Kidney (tissue), 2 donors: ENCODE measurements around a stretch of chr11.

DNA sequence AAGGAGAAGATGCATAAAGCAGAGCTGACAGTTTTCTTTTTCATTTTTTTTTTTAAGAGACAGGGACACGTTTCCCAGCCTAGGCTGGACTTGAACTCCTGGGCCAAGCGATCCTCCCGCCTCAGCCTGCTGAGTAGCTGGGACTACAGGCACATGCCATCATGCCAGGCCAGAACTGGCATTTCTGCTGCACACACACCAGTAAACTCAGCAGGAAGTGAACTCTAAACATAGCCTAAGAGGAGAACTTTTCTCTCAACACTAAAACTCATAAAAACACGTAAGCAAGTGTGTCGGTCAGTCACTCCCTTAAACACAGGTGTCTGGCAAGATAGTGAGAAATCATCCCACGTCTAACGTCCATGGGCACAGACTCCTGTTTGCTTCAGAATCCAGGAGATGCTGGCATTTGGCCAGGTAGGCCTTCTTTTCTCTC, 23.2 kb downstream of the DENND2B start:
- PRO-cap = no peak
- RRBS = no CpG with 5 or more reads among the region's 7 CpGs

DNA sequence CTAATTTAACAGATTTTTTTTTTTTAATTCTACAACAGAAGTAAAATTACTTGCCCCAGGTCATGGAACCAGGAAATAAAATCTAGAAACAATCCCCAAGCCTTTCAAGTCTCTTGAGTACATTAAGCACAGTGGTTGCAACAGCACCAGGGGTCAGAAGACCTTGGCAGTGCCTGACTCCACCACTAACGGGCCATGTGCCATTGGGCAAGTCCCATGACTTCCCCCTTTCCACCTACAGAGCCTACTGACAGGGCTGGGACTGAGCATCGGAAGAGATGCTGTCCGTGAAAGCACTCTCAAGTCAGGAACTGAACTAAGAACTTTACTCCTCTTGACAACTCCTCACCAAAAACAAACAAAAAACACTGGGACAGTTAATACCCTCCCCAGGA, 2.0 kb upstream of the DENND2B start:
- PRO-cap = no peak
- RRBS = no CpG with 5 or more reads among the region's 3 CpGs

DNA sequence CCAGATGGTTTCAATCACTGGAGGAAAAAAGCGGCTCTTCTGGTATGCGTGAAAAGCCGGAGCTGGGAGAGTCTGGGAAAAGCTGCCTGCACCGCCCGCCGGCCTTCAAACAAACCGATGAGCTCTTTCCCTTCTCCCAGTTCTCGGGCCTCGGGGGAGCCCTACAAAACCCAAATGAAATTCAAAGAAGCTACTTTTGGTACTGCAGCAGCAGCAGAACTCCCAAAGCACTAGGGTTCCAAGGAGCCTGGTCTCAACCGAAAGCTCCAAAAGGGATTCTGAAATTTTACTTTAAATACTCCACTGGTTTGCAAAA, 39.6 kb upstream of the AKIP1 start:
- PRO-cap = bidirectional peak, plus-strand start at position 108 of the sequence, minus-strand start outside the sequence
- RRBS = 2% methylated on average over 4 of the region's 10 CpGs

DNA sequence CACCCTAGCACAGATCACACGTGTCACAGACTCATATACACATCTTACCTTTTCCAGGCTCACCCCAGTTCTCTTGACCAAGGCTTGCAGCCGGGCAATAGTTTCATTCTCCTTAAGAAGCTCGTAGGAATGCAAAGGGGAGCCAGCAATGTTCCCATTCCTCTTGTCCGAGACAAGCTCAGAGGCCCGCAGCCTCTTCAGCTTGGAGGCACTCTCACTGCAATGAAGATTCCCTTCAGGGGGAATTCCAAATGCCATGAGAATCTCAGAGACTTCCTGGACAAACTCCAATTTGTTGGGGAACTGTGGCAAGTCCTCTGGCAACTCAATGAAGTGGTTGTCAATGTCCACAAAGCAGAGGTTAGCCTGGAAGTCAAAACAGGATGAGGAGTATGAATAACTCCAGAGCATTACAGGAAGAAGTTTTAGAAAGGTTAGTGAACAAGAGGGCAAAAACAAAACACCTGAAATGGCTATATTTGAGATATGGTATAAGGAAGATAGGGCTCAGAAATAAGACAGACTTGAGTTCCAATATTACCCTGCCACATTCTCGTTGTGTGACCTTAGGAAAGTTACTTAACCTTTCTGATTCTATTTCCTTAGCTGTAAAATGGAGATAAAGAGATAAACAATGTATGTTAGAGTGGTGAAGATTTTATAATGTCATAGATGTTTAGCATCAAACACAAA, 84.3 kb downstream of the DENND5A start:
- PRO-cap = no peak
- RRBS = no CpG with 5 or more reads among the region's 6 CpGs

DNA sequence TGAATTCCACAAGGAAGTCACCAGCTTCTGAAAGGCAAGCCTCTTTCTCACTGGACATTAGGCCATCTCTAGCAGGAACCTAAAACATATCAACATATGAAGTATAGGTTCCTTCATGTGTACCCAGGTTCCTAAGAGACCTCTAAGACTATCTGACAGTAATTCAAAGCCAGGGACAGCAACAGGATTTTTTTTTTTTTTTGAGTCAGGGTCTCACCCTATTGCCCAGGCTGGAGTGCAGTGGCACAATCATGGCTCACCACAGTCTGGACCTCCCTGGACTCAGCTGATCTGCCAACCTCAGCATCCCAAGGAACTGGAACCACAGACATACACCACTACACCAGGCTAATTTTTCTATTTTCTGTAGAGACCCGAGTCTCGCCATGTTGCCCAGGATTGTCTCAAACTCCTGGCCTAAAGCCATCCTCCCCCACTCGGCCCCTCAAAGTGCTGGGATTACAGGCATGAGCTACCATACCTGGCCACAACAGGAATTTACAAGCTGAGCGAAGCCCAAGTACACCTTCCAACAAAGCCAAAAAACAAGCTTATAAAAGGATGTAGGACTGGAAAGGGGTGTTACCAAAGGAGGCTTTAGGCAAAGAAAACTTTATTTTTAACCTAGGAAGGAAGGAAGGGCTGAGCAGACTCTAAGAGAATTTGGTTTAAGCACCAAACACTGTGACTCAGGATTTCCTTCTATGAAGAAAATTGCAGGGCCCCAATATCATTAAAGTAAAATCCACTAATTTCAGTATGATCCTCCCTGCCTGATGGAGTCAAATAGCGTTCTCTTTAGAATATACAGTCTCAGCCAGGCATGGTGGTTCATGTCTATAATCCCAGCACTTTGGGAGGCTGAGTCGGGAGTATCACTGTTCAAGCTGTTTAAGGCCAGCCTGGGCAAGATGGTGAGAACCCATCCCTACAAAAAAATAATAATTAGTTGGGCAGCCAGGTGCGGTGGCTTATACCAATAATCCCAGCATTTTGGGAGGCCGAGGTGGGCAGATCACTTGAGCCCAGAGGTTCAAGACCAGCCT, 12.2 kb downstream of the DENND5A start:
- PRO-cap = no peak
- RRBS = no CpG with 5 or more reads among the region's 8 CpGs

DNA sequence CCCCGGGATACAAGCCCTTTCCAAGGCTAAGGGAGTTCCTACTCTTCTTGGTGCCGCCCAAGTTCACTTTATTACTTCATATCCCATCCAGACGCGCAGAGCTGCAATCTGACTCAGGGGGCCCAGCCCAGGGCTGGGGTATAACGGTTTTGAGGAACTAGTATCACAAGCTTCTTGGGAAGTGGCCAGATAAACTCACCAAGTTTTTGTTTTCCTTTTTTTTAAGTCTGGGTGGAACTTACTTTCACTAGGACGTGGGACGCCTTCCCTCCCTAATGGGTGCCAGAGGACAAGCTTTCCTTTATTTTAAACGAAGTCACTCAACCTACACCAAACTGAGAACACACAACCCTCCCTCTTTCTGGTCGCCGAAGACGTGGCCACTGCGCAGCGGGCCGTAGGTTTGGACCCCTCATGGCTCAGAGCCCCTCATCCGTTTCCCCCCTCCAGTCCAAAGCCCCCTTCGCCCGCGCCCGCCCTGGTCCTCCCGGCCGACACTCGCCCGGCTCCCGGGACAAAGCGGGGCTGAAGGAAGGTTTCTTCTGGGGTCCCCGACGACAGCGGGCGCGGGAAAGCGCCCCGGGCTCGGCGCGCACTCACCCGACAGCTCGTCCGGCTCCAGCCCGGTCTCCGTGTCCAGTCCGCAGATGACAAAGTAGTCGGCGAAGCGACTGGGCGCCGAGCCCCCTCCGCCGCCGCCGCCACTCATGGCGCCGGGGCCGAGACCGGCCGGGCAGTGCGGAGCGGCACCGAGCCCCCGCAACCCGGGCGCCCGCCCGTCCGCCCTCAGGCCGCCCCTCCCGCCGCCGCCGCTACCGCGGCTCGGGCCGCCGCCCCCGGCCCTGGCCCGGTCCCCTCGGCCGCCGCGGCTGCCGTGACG, 549 bp downstream of the DENND5A start:
- PRO-cap = unidirectional peak, plus-strand start at position 106 of the sequence; unidirectional peak, plus-strand start at position 247 of the sequence; unidirectional peak, plus-strand start at position 368 of the sequence; bidirectional peak, plus-strand start at position 646 of the sequence, minus-strand start at position 634 of the sequence
- RRBS = 2% methylated on average over 45 of the region's 82 CpGs

DNA sequence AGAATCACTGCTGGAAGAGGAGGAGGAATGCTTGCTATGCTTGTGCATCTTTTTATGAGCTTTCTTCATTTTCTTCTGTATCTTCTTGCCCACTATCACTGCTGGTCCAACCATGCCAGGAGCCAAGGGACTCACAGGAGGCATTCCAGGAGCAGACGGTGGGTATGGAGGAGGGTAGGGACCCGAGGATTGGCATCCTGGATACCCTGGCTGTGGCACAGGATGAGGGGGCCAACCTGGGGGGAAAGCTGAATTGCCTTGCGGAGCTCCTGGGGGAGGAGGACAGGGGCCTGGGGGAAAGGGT, 3.2 kb downstream of the TMEM41B start:
- PRO-cap = no peak
- RRBS = no CpG with 5 or more reads among the region's 3 CpGs

- PRO-cap = no peak
- RRBS = no CpG with 5 or more reads among the region's 11 CpGs
These were observed 40.5 kb upstream of the WEE1 start for GRCh38 chr11:9532945-9533393.

- PRO-cap = no peak
- RRBS = 1% methylated on average over 12 of the region's 36 CpGs
These were observed 1.4 kb downstream of the WEE1 start for GRCh38 chr11:9574757-9575288.

GRCh38 chr11:9580453-9581186, 7.2 kb downstream of the WEE1 start:
- PRO-cap = no peak
- RRBS = no CpG with 5 or more reads among the region's 15 CpGs

DNA sequence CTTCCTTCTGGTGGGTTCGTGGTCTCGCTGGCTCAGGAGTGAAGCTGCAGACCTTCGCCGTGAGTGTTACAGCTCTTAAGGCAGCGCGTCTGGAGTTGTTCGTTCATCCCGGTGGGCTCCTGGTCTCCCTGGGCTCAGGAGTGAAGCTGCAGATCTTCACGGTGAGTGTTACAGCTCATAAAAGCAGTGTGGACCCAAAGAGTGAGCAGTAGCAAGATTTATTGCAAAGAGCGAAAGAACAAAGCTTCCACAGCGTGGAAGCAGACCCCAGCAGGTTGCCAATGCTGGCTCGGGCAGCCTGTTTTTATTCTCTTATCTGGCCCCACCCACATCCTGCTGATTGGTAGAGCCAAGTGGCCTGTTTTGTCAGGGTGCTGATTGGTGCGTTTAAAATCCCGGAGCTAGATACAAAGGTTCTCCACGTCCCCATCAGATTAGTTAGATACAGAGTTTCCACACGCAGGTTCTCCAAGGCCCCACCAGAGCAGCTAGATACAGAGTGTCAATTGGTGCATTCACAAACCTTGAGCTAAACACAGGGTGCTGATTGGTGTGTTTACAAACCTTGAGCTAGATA, 41.6 kb upstream of the SWAP70 start:
- PRO-cap = no peak
- RRBS = no CpG with 5 or more reads among the region's 16 CpGs

DNA sequence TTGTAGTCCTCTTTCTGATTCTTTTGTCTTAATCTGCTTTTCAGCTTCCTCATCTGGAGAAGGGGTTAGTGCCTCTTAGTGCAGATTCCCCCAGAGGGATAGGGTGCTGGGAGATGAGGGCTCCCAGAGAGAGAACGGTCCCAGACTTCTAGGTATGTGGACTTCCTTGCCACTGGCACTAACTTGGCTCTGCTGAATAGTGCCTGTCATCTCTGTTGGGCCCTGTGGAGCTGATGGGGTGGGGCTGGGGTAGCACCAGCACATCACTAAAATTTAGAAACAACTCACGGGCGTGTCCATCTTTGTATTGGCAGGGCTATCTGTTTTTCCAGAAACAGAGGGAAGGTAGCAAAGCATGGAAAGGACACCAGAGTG, 25.8 kb downstream of the SWAP70 start:
- PRO-cap = no peak
- RRBS = no CpG with 5 or more reads among the region's 3 CpGs

DNA sequence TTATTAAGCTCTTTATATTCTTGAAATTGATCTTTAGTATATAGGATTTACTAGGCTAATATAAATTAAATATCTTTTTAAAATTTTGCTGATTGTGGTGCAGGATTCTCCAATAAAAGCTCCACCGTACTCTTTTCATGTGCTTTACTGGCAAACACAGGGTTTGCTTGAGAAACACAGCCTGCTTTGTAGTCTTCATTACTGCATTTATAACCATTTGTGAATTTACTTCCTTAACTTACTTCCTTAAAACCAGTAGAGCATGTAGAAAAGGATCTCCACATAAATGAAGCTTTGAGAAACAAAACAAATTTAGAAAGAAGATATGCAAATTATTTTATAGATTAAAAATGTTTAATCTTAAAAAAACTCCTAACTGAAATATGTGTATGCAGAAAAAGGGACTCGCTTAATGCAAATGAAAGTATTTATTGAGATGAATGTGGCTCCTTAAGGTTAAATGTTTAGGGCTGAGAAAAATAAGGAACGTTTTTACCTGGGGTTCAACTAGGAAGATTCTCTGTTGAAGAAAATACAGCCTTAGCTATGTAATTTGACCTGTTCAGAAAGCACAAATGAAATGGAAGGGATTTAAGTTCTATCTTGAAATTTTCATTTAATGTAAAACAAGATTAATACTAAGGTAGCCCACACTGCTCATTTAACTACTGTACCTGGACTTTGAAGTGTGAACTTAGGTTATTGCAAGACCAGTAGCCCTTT, 29.0 kb downstream of the SWAP70 start:
- PRO-cap = no peak
- RRBS = no CpG with 5 or more reads among the region's 3 CpGs

- PRO-cap = no peak
- RRBS = no CpG with 5 or more reads among the region's 4 CpGs
These were observed 258.9 kb downstream of the SWAP70 start for GRCh38 chr11:9922792-9923208.

DNA sequence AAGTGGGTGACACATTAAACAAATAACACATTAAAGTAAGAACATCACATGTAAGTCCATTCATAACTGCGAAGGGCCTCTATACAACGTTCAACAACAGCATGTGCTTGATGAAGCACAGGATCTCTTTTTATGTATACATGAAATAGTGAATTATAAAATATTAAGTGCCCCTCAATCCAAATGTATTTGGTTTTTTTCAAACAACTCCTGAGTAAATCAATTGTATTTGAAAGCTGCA, 290.5 kb downstream of the SWAP70 start:
- PRO-cap = no peak
- RRBS = no CpG with 5 or more reads among the region's 2 CpGs

- PRO-cap = no peak
- RRBS = no CpG with 5 or more reads among the region's 5 CpGs
These were observed 171.3 kb downstream of the SBF2 start for GRCh38 chr11:10122593-10123336.

GRCh38 chr11:10303669-10304389, 1.0 kb upstream of the ADM start:
- PRO-cap = bidirectional peak, plus-strand start at chr11:10303978, minus-strand start at chr11:10303819; bidirectional peak, plus-strand start at chr11:10304015, minus-strand start at chr11:10304038; unidirectional peak, minus-strand start at chr11:10304266
- RRBS = no CpG with 5 or more reads among the region's 24 CpGs

- PRO-cap = bidirectional peak, plus-strand start at chr11:10308192, minus-strand start at chr11:10307827
- RRBS = no CpG with 5 or more reads among the region's 29 CpGs
These were observed 3.1 kb downstream of the ADM start for GRCh38 chr11:10307924-10308505.

- PRO-cap = no peak
- RRBS = no CpG with 5 or more reads among the region's 8 CpGs
These were observed 72.5 kb upstream of the AMPD3 start for GRCh38 chr11:10382501-10383089.

DNA sequence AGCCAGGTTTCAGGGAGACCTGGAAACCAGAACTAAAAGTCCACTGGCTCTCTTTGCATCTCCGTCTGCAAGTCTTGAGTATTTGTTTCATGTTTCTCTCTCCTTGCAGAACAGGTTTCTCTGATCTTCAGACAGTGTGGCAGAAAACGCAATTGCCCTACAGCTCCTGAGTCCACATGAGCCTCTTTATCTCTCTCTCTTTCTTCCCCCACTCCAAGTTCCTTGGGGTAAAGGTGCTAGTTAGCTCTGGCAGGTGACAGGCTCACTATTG, 66.9 kb upstream of the AMPD3 start:
- PRO-cap = no peak
- RRBS = no CpG with 5 or more reads among the region's 2 CpGs